Left ventricle myocardium (tissue), 1 donor: Measurements from ENCODE around the genes ARPC4 and TTLL3.

GRCh38 chr3:9361395-9362072 is 1.3 kb upstream of the THUMPD3 start:
- PRO-cap: no peak

GRCh38 chr3:9395932-9396506 is 1.4 kb upstream of the SETD5 start:
- PRO-cap: bidirectional peak, plus-strand start at chr3:9396340, minus-strand start at chr3:9396217; bidirectional peak, plus-strand start at chr3:9396705, minus-strand start at chr3:9396489

DNA sequence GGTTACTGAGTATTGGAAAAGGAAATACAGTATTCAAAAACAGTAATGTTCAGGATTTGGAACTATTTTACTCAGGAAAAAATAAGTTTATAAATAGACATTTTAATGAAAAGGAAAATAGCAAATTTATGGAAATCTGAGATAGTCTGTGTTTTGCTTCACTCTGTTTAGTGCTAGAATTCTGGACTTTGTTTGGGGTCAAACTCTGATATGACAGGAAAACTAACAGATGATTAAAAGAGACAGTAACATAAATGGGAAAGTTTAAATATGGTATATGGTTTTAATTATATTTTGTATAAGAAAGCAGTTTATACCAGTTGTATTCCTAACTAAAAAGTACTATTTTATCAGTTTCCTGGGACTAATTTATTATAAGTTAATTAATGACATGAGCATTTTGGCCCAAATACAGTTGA is 17.4 kb downstream of the SETD5 start:
- PRO-cap: no peak

GRCh38 chr3:9467712-9468692 is 70.6 kb downstream of the SETD5 start:
- PRO-cap: no peak

DNA sequence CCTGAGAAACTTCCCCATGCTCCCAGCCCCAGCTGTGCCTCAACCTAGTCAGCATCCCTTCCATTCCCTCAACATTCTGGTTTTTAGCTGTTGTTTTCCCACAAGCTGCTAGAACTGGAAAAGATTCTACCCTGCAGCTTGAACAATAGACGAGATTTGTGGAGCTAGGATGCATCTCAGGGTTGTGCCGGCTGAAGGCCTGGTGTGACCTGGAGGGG is 8.1 kb upstream of the CPNE9 start:
- PRO-cap: no peak

DNA sequence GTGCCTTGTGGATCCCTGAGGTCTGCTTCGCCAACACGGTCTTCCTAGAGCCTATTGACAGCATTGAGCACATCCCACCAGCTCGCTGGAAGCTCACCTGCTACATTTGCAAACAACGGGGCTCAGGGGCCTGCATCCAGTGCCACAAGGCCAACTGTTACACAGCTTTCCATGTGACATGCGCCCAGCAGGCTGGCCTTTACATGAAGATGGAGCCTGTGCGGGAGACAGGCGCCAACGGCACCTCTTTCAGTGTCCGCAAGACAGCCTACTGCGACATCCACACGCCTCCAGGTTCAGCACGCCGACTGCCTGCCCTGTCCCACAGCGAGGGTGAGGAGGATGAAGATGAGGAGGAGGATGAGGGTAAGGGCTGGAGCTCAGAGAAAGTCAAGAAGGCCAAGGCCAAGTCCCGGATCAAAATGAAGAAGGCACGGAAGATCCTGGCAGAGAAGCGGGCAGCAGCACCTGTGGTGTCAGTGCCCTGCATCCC is 8.0 kb downstream of the BRPF1 start:
- PRO-cap: no peak

GRCh38 chr3:9779699-9780959 is 10.4 kb upstream of the CAMK1 start:
- PRO-cap: no peak

- PRO-cap: bidirectional peak, plus-strand start at chr3:9793082, minus-strand start at chr3:9792748
Measured at GRCh38 chr3:9792878-9793265, at the start of gene ARPC4. Gene ARPC4 (plus strand): TSS chr3:9793082.

GRCh38 chr3:9809147-9809569 is 904 bp upstream of the TTLL3 start:
- PRO-cap: no peak

DNA sequence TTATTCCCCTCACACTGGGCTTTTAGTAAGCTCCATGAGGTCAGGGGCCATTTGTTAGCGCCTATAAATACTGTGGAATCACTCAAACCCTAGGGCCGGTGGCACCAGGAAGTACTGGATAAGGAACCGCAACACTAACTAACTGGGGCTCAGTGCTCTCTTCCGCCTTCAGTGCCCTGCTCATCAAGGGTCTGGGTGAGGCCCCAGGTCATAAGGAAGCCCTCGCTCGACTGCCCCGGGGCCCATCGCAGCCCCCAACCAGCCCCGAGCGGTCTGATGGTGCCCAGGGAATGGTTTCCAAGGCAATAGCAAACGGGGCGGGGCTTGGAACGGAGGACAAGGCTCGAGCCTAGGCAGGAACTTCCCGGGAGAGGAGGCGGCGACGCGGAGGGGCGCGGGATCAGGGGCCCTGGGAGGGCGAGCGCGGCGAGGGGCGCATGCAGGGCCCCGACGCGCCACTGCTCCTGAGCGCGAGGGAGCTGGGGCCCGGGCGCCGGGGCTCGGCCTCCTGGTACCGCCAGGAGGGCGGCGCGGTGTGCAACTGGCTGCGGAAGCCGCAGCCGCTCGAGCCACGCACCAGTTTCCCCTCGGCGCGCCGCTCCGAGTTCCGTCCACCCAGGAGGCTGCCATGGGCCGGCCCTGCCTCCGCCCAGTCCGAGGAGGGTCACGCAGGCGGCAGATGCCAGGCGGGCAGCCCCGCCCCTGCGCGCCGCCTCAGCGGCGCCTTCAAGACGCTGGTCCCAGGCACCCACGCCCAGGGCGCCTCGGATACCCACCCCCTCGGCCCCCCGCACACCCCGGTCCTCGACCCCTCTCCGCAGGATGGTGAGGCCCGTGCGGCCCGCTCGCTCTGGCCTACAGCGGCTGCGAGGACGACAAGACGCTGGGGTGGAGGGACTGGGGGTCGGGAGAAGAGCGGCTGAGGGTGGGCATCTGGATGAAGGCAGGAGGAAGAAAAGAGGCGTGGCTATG is at the start of gene TTLL3:
Gene TTLL3, plus strand, starts transcription at position 693 of the 972 bp plus-strand sequence.
- PRO-cap: bidirectional peak, plus-strand start at position 346 of the sequence, minus-strand start at position 275 of the sequence; bidirectional peak, plus-strand start at position 705 of the sequence, minus-strand start at position 641 of the sequence; bidirectional peak, plus-strand start outside the sequence, minus-strand start at position 894 of the sequence

- PRO-cap: no peak
Measured at GRCh38 chr3:10003054-10003859, 16.6 kb upstream of the EMC3 start.

- PRO-cap: no peak
Measured at GRCh38 chr3:10085761-10085984, 22.4 kb downstream of the FANCD2OS start.

DNA sequence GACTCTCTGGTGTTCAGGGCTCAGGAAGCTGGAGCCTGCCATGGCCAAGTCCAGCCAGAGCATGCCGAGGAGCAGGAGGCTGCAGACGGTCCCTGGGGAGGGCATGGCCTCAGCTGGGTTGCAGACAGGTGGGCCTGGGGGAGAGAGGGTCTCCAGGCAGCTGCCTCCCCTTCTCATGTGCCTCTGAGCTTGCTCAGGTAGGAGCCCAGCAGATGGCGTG is 2.8 kb downstream of the GHRL start:
- PRO-cap: no peak

- PRO-cap: bidirectional peak, plus-strand start at chr3:10667027, minus-strand start at chr3:10666777
Measured at GRCh38 chr3:10666476-10667246, 149.4 kb upstream of the SLC6A11 start.

- PRO-cap: no peak
Measured at GRCh38 chr3:10738544-10739340, 77.3 kb upstream of the SLC6A11 start.

- PRO-cap: no peak
Measured at GRCh38 chr3:10764077-10764912, 51.7 kb upstream of the SLC6A11 start.

DNA sequence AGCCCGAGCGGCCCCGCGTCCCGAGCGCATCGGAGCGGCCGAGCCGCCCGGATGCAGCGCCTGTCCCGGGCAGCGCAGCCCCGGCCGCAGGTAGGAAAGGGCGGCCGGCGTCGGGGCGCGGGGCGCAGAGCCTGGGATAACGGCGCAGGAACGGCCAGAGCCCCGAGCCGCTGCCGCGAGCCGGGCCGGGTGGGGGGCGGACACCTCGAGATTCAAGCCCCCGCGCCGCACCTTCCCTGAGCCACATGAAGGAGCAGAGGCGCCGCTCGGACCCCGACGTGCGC is 234 bp downstream of the SLC6A1 start:
- PRO-cap: no peak

- PRO-cap: no peak
Measured at GRCh38 chr3:10993471-10994259, 1.1 kb downstream of the SLC6A1 start.

DNA sequence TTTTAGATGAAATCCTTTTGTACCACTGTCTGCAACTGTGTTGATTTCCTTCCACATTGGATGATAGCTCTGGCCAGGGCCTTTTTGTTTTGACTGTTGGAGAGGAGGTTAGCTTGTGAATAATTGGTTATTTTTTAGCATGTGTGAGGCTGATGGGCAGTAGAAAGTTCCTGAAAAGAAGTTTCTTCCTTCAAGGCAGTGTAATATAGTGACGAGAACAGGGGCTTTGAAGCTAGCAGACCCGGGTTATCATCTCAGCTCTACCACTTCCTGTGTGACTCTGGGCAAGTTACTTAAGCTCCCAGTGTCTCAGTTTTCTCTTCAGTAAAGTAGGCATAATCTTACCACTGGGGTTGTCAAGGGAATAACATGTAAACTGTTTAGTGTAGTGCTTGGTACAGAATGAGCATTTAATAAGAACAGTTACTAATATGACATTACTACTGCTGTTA is 19.0 kb downstream of the ATG7 start:
- PRO-cap: no peak

DNA sequence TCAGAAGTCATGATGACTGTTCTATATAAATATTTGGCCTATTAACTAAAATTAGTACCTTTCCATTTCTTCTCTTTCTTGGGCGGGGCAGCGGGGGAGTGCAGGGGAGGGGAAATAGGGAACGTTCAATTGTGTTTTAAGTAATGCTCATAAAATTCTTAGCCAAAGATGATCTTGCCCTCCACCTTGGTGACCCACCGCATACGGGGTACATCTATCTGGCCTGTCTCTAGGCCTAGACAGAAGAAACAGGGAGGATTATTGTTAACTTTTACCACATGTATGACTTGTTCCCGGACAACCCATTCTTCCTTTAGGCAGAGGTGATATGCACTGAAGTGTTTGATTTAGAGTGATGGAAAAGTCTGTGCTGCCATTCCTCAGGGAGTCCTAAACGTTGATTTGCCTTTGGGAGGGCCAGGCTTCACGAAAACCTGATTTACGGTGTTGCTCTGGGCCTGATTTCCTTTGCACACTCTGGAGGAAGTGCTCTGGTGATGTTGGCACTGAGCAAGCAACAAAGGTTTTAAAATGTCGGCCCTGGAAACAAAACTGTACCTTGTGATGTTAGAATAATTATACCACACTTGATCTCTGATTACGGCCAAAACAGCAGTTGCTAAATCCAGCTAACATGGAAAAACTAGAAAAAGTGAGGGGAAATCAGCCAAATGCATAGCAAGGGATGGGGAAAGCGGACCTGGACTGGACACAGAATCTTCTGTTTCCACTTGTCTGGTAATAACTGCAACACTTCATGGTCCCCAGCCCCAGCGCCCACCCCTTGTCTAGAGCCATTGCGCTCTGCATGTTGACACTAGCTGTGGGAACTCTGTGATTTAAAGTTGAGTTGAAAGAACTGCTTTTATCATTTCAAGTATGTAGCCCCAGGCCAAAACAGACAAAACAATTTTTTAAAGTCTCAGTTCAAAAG is 120.3 kb downstream of the VGLL4 start:
- PRO-cap: no peak